PFSK-1 (cell line): ENCODE measurements around a stretch of chr3.

GRCh38 chr3:124249756-124250282 is 216.7 kb downstream of the KALRN start:
- RRBS = no CpG with 5 or more reads among the region's 4 CpGs

DNA sequence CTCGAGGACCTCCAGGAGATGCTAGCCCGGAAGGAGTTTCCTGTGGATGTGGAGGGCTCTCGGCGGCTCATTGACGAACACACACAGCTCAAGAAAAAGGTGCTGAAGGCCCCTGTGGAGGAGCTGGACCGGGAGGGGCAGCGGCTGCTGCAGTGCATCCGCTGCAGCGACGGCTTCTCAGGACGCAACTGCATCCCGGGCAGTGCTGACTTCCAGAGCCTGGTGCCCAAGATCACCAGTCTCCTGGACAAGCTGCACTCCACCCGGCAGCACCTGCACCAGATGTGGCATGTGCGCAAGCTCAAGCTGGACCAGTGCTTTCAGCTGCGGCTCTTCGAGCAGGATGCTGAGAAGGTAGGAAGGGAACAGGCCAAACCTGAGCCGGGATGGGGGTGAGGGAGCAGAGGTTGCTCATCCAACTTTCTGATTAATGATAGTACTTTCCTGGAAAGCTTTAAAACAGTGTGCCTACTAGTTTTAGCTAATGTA is 235.8 kb downstream of the KALRN start:
- RRBS = 91% methylated on average over 10 of the region's 17 CpGs

- RRBS = no CpG with 5 or more reads among the region's 1 CpG
Measured at GRCh38 chr3:124275485-124275941, 242.3 kb downstream of the KALRN start.

GRCh38 chr3:124585699-124586651 is 144.3 kb upstream of the UMPS start:
- RRBS = no CpG with 5 or more reads among the region's 19 CpGs

DNA sequence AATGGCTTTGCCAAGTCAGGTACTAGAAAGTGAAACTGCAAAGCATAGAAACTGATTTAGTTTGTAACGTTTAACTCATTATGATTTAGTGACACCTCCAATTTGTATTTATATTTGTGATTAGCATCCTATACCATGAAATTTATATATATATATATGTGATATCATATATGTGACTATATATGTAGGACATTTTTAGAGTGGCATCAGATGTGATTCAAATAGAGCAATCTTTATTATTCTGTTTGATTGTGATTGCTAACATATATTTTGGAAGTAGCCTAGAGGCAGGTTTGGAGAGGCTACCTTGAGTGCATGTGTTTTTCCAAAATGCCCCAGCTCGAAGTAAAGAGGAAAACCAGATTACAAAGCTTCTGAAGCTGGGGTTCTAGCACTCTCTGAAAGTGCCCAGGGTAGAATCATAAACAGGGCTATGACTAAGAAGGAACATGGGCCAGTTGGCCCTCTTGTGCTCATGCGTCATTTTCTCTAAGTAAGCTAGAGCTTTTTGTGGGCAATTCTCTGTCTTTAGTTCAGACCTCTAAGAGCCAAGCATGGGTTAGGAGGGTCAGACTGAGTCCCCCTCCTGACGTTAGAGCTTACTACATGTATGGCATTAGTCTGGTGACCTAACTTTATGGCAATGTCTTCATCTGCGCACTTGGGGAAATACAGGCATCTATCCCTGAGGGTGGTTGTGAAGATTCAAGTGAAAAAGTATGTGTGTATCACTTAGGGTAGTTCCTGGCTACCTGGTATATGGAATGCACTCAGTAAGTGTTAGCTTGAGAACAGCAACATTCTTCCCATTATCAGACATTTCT is 129.5 kb upstream of the UMPS start:
- RRBS = no CpG with 5 or more reads among the region's 5 CpGs

DNA sequence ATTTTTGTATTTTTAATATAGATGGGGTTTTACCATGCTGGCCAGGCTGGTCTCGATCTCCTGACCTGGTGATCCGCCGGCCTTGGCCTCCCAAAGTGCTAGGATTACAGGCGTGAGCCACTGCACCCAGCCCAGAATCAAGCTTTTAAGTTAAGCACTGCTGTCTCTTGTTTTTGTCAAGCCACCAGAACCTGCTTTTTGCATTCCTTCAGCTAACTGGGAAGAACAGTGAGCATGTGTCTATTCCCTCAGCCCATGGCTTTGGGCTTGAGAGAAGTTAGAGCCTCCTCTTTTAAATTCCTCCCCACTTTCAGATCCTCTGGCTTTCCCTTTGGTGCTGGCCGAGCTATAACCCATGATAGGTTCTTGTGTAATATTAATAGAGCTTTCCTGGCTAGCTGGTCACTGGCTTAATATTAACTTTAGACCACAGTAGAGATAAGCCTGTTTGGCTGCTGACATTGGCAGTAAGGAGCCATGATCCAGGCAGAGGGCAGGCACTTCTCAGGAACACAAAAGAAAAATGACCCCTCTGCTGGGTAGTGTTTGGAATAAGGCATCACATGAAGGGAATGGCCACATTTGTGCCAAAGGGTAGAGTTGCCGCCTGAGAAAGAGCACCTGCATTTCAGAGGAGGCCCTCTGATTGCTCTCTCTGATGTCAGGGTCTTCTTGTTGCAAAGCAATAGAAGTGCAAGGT is 65.5 kb upstream of the UMPS start:
- RRBS = no CpG with 5 or more reads among the region's 6 CpGs

GRCh38 chr3:124730633-124731550 is 640 bp downstream of the UMPS start:
- RRBS = no CpG with 5 or more reads among the region's 25 CpGs

GRCh38 chr3:124786367-124786865 is 56.2 kb downstream of the UMPS start:
- RRBS = no CpG with 5 or more reads among the region's 1 CpG

GRCh38 chr3:124836769-124837462 is 50.2 kb downstream of the ITGB5 start:
- RRBS = no CpG with 5 or more reads among the region's 4 CpGs

DNA sequence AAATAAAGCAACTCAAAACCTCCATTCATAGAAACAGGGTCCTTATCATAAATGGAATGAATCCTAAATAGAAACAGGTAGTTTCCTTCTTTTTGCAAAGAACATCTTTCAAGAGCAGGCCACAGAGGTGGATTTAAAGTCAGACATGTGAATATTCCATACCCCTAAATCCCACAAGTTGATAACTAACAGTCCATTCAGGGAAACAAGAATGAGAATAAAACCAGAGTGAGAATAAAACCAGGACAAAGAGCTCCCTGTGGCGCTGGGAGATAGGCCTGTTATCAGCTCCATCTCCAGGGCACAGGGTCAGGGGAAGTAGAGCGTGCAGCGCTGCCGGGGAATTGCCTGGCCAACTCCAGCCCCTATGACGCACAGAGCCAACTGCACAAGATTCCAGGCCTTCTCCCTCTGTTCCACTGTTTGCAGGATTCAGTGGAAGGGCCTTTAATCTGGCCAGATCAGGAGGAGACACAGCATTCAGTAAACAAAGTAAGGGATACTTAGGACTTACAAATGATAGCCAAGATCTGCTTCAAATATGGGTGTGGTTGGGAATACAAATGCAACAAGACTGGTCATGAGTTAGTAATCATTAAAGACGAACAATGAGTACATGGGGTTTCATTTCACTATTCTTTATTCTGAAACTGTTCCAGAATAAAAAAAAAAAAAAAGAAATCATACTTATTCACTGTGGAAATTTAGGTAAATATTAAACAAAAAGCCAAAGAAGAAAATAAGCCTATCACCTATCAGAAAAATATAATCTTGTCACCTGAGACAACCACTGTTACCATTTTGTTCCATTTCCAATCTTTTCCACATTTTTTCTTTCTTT is 49.4 kb downstream of the ITGB5 start:
- RRBS = no CpG with 5 or more reads among the region's 6 CpGs

DNA sequence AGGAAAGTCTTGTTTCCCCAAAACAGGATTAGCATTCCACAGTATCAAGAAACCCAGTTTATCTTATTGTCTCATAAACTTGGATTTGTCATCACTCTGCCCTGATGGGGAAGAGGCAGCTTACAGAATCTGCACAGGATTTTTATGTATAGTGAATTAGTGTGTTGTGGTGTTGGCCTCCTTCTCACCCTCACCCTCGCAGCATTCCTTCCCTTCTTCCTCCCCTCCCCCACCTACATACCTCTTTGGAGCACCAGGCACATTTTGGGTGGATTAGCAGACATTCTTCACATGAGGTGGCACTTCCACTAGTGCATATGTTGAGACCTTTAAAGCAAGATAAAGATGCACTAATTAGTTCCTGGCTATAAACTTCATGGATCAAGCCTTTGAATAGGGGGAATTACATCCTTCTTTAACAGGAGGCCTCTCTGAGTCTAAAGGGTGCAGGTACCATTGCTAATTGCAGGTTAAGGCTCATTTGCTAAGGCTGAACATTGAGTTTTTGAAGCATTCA is 13.9 kb downstream of the ITGB5 start:
- RRBS = no CpG with 5 or more reads among the region's 1 CpG

GRCh38 chr3:124985301-124985790 is 50.8 kb upstream of the MUC13 start:
- RRBS = no CpG with 5 or more reads among the region's 5 CpGs

GRCh38 chr3:125211548-125212273 is 837 bp downstream of the SLC12A8 start:
- RRBS = 80% methylated on average over 1 of the region's 16 CpGs

GRCh38 chr3:125357075-125357675 is 17.9 kb downstream of the ZNF148 start:
- RRBS = no CpG with 5 or more reads among the region's 50 CpGs

DNA sequence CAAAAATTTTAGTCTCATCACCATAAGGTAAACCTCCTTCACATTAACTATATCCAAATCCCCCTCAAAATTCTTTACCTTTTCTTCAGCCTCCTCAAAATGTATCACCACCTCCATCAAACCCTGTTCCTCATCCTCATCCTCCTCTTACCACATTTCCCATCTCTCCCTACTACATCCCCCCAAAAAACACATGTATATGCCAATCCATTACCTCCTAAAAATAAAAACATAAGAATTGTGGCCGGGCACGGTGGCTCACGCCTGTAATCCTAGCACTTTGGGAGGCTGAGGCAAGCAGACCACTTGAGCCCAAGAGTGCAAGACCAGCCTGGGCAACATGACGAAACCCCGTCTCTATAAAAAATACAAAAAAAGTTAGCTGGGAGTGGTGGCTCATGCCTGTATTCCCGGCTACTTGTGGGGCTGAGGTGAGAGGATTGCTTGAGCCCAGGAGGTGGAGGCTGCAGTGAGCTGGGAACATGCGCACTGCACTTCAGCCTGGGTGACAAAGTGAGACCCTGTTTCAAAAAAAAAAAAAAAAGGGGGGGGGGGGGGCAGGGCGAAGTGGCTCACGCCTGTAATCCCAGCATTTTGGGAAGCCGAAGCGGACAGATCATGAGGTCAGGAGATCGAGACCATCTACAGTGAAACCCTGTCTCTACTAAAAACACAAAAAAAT is 4.2 kb downstream of the ZNF148 start:
- RRBS = no CpG with 5 or more reads among the region's 12 CpGs

DNA sequence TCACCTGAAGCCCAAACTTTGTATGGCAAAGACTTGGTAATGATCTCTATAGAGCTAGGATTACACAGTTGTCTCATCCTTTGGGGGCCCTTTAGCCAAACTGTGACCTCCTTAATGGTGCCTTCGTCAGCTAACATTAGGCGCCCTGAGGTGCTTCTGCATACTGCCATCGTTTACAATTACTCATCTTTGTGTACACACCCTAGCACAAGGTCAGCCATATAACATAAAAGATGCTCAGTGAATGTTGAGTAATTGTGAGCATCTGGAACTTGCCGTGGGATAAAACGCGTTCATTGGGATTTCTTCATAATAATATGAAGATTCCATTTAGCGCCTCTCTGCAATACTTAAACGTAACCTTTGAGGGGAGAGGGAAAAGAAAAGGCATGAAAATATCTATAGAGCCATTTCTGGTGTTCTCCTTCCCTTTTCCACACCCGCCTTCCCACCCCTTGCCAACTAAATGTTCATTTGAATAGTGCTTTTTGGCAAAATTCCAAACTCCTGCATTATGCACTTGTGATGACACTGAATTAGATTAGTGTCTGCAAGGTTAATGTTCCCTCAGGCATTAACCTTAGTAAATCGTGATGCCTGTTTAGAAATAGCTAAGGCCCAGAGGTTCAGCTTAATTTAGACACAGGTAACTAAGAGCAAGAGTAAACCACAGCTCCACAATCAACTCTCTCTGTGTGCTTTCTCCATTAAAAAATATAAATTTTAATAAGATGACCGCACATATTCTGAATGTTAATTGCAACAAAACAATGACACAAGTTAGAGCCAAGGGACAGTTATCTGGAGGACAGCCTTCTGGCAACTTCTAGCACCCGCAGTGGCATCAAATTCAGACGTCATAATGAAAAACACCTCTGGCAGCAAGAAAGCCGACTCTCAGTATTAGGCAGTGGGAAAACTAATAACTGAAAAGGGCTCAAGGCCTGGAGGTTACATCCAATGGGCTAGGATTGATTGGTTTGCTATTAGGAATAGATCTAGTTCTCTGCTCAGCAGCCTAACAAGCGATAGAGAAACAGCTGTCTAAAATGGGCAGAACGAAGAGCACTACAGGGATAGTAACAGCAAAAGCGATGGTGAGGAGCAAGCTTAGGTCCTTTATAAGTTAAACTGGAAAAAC is 1.2 kb upstream of the ZNF148 start:
- RRBS = no CpG with 5 or more reads among the region's 17 CpGs

DNA sequence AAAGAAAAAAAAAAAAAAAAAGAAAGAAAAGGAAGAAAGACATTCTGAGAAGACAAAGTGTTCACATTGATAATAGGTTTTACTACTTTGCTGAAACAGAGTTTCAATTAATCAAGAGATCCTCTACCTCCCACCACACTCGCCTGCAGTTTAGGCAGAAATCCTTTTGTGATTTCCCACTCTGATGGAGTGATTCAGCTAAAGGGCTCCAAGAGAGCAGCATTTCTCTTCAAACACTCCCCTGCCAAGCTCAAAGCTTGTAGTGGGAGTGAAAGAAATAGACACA is 7.4 kb upstream of the OSBPL11 start:
- RRBS = no CpG with 5 or more reads among the region's 1 CpG

GRCh38 chr3:125766358-125767010 is 171.2 kb upstream of the OSBPL11 start:
- RRBS = 7% methylated on average over 5 of the region's 72 CpGs

DNA sequence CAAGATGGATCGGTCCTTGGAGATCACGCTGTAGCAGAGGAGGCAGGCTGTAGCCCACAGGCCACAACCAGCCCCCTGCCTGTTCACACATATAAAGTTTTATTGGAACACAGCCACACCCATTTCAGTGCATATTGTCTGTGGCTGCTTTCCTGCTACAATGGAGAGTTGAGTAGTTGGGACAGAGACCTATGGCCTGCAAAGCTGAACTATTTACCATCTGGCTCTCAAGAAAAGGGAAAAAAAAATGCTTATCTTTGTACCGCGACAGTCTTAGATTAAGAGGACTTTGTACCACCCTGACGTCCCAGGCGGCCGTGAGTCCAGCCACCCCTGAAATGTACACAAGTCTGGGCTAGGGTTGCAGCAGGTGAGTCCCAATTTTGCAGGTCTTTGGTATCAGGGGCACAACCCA is 179.2 kb upstream of the OSBPL11 start:
- RRBS = no CpG with 5 or more reads among the region's 7 CpGs

DNA sequence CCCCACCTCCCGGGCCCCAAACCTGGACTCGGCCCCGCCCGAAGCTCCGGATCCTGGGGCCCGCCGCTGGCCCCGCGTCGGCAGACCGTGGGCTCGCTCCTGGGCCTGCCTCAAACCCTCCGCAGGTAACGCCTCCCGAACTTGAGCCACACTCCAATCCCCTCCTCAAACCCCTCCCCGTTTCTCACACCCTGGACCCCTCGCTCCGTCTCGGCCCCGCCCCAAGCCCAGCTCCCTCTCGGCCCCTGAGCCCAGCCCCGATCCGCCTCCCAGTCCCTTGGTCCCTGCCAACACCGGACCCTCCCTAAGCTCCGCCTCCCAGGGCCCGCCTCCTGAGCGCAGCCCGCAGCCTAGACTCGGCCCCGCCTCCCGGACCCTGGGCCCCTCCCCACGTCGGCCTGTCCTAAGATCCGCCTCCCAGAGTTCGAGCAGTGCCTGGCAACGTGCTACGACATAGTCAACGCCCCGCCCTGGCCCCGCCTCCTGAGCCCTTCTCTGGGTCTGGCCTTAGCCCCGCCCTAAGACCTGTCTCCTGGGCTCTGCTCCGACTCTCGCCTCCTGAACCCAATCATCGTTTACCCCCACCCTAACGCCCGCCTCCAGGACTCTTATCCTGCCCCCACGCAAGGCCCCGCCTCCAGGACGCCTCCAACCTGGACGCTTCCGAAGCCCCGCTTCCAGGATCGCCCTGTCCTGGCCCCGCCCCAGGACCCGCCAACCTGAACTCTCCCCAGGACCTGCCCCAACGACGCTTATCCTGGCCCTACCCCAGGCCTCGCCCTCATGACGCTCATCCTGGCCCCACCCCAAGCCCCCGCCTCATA is 53.1 kb upstream of the ROPN1B start:
- RRBS = no CpG with 5 or more reads among the region's 60 CpGs